Cardiac septum (tissue), 1 donor: Measurements from ENCODE around the genes ANXA10, NEK1 and MFAP3L.

DNA sequence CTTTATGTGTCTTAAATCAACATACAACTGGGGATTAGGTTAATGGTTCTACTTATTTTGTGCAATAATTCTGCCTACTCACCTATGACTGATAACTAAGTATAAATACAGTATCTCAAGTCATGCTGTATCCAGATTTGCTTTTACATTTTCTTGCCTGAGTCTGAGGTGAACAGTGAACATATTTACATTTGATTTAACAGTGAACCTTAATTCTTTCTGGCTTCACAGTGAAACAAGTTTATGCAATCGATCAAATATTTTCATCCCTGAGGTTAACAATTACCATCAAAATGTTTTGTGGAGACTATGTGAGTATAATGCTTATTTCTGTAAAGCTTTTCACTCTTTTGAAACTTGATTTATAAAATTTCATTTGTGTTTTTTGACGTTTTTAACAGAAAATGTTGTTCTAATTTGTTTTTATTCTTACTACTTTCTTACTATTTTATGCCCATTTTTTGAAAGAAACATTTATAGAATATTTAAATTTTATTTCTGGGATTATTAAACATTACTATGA is at the start of gene ANXA10:
ANXA10 (plus strand) TSS at position 130 of the 523 bp plus-strand sequence.
- PRO-cap: no peak

- PRO-cap: no peak
These were observed 45.9 kb downstream of the ANXA10 start for GRCh38 chr4:168138228-168138588.

- PRO-cap: no peak
These were observed 44.1 kb downstream of the PALLD start for GRCh38 chr4:168540906-168541426.

- PRO-cap: unidirectional peak, plus-strand start at chr4:168633698
These were observed 136.7 kb downstream of the PALLD start for GRCh38 chr4:168633457-168633959.

GRCh38 chr4:168894520-168894862 is 115.6 kb downstream of the CBR4 start:
- PRO-cap: no peak

- PRO-cap: no peak
These were observed 85.8 kb downstream of the CBR4 start for GRCh38 chr4:168924255-168924620.

DNA sequence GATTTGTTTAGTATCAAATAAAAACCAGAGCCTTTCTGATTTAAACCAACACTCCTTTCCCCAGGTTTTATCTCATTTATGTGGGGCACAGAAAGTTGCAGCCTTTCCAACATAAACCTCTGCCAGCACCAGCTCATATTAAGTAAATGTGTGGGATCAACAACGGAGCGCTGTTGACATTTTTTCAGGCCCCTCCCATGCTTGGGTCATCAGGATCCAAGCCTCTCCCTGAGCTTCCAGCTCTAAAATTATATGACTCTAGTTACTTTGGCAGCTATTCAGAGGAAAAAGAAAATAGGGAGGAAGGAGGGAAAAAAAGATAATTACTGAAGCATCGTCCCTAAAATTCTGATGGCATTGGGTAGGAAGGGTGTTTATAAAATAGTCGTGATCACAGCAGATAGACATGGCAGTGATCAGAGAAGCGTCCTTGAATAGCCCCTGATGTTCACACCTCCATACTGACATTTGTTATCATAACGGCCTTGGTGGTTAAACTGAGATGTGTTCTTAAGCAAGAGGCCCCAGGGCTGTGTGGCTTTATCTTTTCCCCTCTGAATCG is 52.5 kb upstream of the CBR4 start:
- PRO-cap: no peak

- PRO-cap: no peak
These were observed 19.3 kb downstream of the SH3RF1 start for GRCh38 chr4:169251362-169251929.

DNA sequence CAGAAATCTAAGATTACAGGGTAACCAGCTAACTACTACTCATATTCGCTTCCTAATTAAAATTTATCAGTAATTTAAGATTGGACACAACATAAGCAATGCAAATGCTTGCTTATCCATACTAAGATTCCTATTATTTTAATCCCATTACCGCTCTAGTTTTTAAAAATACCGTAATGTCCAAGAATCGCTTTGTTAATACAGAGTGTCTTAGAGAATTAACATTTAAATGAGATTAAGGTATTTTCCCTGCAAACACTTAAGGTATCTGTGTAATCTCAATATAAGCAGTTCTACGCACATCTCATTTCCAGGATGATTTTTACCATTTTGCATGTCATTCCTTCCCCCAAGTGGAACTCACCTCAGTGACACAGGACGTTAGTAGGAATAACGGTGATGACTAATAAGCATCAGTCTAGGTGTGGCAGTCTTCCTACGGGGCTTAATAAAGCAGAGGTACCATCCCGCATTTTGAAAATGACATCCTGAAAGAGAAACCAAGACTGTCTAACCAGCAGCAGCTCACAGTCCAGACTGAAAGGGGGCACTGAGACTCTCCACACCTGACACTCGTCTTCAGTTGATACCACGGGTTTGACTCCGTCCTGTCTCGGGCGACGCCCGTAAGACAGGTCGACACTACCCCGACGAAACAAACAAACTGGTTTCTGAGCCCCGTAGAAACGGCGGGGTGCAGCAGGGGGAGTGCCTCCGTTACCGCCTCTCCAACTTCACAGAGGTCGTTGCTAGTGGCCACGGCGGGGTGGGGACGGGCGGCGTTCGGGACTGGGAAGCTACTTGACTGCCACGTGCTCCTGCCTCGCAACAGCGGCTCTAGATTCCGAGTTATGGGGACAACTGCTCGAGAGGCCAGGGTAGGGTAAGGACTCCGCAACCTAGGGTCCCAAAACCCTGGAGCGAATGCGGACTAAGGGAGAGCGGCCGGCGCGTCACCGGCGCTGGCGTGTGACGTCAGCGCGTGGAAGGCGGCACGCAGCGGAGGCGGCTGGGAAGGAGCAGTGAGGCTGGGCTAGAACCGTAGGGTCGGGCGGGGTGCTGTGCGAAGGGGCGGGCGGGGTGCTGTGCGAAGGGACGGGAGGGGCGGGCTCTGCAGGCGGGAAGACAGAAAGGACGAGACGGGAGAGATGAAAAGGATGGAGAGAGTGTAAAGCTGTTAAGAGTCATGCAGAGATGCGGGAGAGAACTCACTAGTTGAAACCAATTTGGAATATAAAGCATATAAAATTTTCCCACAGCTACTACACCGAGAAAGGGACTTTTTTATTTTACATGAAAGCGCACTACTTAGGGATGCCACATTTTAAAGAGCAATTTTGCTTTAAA is at the start of gene NEK1:
NEK1 (minus strand) TSS at position 928 of the 1,347 bp plus-strand sequence.
- PRO-cap: unidirectional peak, plus-strand start at position 416 of the sequence; bidirectional peak, plus-strand start at position 1,180 of the sequence, minus-strand start at position 971 of the sequence

DNA sequence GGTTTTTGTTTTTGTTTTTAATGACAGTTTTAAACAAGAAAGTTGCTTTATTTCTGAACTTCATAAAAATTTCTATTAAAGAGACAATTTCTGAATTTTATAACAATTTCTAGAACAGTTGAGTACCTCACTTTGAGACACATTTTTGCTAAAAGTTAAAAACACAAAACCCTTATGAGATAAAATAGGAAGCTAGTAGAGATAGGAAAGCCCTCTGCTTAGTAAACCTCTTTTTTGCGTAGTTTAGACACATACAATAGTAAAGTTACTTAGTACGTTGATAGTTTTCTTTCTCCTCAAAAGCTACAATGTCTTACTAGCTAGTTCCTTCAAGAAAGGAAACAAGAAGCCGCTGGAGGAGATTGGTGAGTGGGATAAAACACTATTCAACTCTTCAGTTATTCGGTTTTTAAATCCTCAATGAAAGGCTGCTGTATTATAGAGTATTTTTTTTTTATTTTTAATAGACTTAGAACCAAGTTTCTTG is 38.9 kb downstream of the CLCN3 start:
- PRO-cap: no peak

- PRO-cap: bidirectional peak, plus-strand start at chr4:170026555, minus-strand start at chr4:170026395
These were observed at the start of gene MFAP3L for GRCh38 chr4:170025384-170026746. TSS of gene MFAP3L (minus strand) at chr4:170026395.

DNA sequence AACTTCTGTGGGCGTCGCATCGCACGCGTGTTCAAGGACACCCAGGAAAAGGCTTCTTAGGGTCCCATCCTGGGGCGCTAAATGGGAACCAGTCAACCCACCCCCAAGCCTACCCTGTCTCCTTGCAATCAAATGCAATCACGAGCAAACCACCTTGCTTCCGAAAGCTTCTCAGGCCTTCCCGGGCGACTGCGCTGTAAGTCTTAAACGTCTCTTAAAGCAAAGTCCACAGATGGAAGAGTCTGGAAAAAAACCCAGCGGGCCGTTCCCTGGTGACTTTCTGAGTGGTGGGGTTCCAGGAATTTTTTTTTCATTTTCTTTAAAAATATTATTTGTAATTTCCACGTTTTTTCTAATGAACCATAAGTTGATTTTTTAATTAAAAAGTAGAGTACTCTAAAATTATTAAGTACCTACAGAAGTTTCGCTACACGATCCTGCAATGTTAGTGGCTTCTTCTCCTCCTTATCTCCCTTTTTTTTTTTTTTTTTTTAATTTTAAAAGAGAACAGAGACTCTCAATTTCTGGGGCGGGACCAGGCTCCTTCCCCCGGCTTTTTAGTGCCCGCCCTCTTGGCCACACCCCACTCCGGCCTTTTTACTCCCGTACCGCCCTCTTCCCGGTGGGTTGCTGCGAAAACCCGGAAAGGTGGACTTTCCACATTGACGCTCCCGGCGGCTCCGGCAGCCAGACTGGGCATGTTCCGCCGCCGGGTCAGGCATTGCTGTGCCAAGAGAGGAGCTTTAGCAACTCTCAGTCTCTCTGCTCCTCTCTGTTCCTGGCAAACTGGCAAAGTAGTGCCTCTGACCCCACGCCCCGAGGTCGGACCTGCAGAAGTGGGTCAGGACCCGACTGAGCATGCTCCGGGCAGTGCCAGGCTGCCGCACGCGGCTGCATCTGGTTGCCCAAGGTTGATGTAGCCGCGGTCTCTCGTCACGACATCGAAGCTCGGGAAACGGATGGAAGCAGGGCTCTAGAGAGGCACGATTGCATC is 849 bp upstream of the MFAP3L start:
- PRO-cap: unidirectional peak, minus-strand start at position 472 of the sequence

- PRO-cap: no peak
These were observed 517 bp downstream of the AADAT start for GRCh38 chr4:170089224-170089654.

DNA sequence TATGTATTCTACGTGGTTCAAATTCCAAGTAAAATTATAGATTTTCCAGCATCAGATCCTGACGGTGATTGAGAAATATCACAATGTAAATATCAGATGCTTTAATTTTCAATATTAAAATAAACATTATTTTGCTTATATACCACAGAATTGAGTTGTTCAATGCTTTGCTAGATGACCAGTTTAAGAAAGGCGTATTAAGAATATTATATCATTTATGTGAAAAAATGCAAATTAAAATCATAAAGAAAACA is 733.2 kb upstream of the GALNTL6 start:
- PRO-cap: no peak

DNA sequence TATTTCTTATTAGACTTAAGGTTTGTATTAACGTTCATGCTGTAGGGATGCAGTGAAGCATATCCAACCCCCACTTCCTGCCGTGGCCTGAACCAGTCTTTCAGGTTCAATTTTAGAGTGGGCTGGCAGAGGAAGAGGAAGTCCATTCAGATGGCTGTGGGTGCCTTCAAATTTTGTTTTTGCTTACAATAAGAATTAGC is 136.4 kb upstream of the GALNTL6 start:
- PRO-cap: no peak

DNA sequence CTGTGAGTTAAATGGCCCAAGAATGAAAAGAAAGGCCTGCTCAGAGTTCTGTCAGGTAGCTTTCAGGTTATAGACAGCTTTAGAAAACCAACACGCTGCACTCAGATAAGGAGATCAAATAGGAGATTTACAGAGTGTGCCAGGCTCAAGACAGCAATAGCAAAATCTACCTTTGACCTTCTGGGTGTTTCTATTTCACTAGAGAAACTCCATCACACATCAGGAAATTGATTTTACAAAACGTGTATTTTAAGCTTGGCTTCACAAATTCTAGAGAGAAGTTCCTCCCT is 162.4 kb upstream of the GALNT7 start:
- PRO-cap: no peak

- PRO-cap: no peak
These were observed 110.3 kb upstream of the GALNT7 start for GRCh38 chr4:173058362-173058650.

- PRO-cap: no peak
These were observed 69.4 kb downstream of the HMGB2 start for GRCh38 chr4:173264756-173265190.

DNA sequence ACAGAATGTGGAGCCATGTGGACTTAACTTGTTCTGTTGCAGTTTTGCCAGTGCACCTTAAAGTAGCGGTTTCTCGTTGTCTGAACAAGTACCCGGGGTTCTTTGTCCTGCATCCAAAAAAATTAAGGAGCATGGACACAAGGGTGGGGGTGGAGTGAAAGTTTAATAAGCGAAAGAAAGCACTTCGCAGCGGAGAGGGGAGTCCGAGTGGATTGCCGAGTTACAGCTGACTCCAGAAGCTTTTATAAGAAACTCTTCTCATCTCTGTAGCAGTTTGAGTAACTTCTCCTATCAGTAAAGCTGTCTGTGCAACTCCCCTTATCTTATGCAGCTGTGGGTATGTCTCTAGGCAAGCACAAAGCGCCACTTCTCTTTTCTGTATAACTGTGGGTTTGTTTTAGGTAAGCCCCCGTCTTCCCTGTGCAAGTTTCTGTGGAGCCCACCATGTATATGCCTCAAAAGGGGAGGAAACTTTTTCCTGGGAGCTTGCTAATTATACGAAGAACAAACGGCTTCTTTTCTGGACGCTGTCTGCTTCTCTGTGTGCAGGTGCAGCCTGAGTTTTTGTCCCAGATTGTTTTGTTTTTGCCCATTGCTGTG is 52.2 kb downstream of the HMGB2 start:
- PRO-cap: no peak

- PRO-cap: unidirectional peak, plus-strand start at chr4:173318825
These were observed 15.5 kb downstream of the HMGB2 start for GRCh38 chr4:173318753-173318952.